ENCODE measurements around a stretch of chr2.

- RRBS, result no CpG with 5 or more reads among the region's 6 CpGs
Measured at GRCh38 chr2:33478142-33478606, 1.7 kb downstream of the RASGRP3 start.

DNA sequence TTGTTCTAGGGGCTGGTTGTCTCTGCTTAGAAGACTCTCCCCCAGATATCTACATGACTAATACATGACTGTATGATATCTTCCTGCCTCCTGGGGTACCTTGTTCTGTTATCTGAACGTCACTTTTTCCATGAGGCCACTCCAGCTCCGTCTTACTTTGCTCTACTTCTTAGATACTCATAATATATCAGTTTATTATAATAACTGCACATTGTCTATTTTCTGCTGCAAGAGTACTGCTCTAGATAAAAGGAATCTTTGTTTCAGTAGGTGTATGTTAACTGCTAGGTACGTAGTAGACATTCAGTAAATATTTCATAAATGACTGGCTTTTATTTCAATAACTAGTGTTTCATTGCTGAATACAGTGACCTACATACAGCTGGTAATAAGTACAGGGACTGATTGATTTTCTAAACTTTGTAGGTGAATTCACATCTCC, 791.7 kb upstream of the FAM98A start:
- RRBS, result no CpG with 5 or more reads among the region's 3 CpGs

- RRBS, result no CpG with 5 or more reads among the region's 1 CpG
Measured at GRCh38 chr2:35645169-35645500, 710.4 kb upstream of the CRIM1 start.

- RRBS, result no CpG with 5 or more reads among the region's 9 CpGs
Measured at GRCh38 chr2:36356663-36356752, 930 bp downstream of the CRIM1 start.

GRCh38 chr2:36438350-36439020, 82.9 kb downstream of the CRIM1 start:
- RRBS, result no CpG with 5 or more reads among the region's 4 CpGs

DNA sequence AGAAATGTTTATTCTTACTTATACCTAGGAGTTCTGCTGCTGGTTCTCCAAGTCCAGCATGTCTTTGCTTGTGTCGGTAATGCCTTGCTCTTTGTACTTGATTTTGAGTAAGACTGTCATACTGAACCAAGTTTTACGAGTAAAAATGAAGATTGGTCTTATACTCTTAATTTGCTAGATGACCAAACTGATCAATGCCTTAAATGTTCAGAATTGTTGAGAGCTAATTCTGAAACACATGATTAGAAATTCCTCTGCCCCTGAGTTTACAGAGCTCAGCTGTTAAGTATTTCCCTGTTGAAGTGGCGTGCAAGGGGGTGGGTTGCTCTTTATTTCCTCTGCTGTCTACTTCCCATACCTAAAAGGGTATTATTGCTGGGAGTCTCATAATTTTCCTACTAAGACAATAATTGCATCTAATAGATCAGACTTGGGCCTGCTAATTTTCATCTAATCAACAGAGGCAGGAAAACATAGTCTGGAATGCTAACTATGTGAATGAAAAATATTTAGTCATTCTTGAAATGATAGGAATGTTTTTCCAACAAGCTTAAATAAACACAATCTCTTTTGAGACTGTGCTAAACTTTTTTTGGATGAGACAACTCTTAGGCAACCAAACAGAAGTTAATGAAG, 111.5 kb downstream of the FEZ2 start:
- RRBS, result no CpG with 5 or more reads among the region's 3 CpGs

- RRBS, result no CpG with 5 or more reads among the region's 4 CpGs
Measured at GRCh38 chr2:36544992-36545513, 52.9 kb downstream of the FEZ2 start.

GRCh38 chr2:36569583-36569878, 28.4 kb downstream of the FEZ2 start:
- RRBS, result no CpG with 5 or more reads among the region's 1 CpG

- RRBS, result 100% methylated on average over 2 of the region's 7 CpGs
Measured at GRCh38 chr2:36581244-36581812, 16.6 kb downstream of the FEZ2 start.

DNA sequence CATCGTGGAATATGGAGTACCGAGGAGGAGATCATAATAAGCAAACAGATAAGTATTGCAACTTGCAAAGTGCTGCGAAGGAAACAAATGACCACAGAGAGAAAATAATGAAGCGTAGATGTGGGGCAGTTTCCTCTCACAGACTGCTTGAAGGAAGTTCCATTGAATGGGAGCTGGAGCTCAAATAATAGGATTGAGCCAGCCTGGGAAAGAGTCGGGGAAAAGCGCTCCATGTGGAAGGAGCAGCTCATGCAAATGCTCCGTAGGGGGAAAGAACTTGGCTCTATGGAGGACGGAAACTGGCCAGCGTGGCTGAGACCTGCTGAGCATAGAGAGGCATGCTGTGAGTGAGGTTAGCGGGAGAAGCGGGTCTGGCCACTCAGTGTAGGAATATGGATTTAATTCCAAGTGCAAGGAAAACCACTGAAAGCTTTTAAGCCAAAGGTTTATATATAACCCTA, 28.6 kb upstream of the VIT start:
- RRBS, result no CpG with 5 or more reads among the region's 11 CpGs

- RRBS, result no CpG with 5 or more reads among the region's 1 CpG
Measured at GRCh38 chr2:36699004-36699322, 2.5 kb downstream of the VIT start.

- RRBS, result no CpG with 5 or more reads among the region's 6 CpGs
Measured at GRCh38 chr2:37126231-37126488, 30.6 kb downstream of the EIF2AK2 start.

- RRBS, result no CpG with 5 or more reads among the region's 5 CpGs
Measured at GRCh38 chr2:37128423-37129025, 28.3 kb downstream of the EIF2AK2 start.

GRCh38 chr2:37154823-37155777, 1.7 kb downstream of the EIF2AK2 start:
- RRBS, result no CpG with 5 or more reads among the region's 5 CpGs

DNA sequence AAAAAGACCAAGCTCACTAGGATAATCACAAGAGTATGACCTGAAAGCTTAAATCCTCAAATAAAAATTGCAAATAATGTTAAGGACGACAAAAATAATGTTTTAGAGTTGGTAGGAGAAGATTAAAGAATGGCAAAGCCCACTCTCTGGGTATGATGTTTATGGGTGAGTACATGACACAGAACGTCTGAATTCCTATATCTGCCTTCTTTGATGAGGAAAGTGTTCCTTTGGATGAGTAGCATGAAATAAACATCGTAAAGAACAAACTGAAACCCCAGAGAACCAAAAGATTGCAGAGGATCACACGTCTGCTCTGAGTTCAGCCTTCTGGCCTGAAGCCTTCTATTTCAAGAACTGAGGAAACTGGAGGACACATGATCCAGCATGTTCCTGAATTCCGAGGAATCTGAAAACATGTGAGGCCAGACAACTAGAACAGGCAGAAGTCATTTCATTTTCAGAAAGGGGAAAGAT, 8.6 kb downstream of the SULT6B1 start:
- RRBS, result no CpG with 5 or more reads among the region's 5 CpGs

DNA sequence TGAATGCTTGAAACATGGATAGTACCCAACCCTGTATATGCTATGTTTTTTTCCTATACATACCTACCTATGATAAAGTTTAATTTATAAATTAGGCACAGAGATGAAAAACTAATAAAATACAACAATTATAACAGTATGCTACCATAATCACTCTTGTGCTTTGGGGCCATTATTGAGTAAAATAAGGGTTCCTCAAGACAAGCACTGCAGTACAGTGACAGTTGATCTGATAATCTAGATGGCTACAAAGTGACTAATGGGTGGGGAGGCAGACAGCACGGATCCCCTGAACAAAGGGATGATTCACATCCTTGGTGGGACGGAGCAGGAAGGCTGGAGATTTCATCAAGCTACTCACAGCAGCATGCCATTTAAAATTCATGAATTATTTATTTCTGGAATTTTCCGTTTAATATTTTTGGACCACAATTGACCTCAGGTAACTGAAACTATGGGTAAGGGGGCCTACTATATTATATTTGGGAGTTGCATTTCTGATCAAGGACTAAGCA, 109.2 kb downstream of the CDC42EP3 start:
- RRBS, result no CpG with 5 or more reads among the region's 3 CpGs

DNA sequence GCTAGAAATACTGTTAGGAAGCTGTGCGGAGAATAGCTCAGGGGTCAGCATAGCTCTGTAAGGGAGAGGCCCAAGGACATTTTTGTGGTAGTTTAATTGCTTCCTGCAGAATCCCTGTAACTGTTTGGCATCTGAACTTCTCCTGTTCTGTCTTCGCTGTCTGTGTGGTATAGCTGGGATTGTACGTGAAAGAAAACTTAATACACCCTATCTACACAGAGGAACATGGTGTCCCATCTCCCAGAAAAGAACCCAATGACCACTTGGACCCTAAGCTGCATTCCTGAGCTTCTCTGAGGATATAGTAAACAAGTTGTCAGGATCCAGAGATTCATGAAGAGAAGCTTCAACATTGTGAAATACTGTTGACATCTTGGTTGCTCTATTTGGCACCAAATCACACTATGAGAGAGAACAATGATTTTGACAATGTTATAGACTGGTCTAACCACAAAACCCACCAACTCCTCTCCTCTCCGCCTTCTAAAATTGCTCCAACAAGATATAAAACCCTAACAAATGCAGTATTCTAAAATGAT, 81.3 kb downstream of the CDC42EP3 start:
- RRBS, result no CpG with 5 or more reads among the region's 4 CpGs

GRCh38 chr2:37654475-37654912, 16.9 kb downstream of the CDC42EP3 start:
- RRBS, result no CpG with 5 or more reads among the region's 9 CpGs

DNA sequence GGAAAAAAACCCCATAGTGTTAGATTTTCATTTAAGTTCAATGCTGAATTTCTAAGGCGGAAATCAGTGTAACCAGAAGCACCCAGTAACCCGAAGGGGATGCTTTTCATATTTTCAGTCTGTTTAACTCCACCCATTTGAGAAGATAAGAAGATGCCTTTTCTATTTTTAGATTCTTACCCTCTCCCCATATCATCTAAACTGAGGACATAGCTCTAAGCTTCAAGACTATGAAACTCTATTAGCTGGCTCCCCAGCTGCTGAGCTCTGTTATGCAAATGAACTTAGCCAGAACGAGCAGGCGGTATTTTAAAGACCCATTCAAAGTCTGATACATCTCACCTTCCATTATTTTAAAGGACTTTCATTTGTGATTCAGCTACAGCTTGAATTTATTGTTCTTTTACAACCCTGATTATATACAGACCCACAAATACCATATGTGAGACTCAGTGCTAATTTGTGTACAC, 16.5 kb downstream of the CDC42EP3 start:
- RRBS, result no CpG with 5 or more reads among the region's 4 CpGs

DNA sequence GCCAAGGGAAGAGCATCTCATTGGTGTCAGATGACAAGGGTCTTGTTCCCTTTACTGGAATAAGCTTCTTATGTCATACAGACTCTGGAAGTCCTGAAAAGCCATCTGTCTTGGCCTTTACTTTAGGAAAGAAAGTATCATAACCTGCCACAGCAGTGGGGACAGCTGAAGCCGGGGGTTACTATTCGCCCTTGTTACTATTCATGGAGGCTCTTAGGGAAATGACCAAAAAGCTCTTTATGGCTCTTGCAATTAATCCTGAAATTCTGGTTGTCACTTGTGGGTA, 96.8 kb upstream of the RMDN2 start:
- RRBS, result no CpG with 5 or more reads among the region's 2 CpGs

Measured in non-pigmented ciliary epithelial cell (primary cell).